Cardiac ventricle fibroblast (primary cell): ENCODE data around the genes OGFOD2 and MTRFR.

GRCh38 chr12:122147139-122148187 lies 26.6 kb downstream of the IL31 start:
- RAMPAGE, long total RNA: no peak

DNA sequence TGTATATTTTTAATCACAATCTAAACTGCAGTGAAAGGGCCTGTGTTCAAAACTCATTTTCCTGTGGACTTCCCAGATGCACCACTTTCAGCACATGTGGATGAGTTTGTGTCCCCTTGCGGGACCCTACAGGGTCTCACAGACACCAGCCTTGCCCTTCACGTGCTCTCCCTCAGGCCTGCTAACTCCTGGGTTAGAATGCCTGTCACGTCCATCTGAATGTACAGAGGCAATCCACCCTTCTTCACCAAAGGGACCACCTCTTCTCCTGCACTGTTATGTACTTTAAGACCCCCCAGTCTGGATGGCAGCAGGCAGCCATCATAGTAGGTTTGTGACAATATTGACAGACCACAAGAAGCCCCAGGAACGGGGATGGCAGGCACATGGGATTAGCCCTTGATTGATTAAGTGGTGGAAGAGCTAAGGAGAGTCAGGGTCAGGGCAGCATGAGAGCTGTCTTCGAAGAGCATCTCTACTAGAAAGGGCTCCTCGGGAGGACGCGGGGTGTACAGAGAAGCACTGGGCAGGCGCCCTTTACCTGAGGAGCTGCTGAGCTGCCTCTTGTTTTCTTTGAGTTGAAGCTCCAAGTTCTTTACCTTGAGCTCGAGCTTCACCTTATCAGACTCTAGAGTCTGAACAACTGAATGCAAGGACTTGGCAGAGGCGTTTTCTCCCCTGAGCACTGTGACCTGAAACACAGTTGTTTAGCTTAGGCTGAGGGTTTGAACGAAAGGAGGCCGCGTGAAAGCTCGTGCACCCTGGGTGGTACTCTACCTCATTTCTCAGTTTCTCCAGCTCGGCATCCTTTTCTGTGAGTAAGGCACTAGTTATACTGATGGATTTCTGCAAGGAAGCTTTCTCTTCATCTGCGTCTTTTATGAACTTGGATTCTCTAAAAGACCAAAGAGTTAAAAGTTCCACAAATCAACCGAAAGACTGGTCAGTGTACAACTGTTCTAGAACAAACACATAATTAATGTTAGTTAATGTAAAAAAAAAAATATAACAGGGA lies 12.3 kb upstream of the VPS33A start:
- RAMPAGE, long total RNA: no peak

- RAMPAGE, long total RNA: no peak
These were observed 70.1 kb upstream of the VPS33A start for GRCh38 chr12:122336440-122336830.

- RAMPAGE, long total RNA: no peak
These were observed 39.2 kb downstream of the CLIP1 start for GRCh38 chr12:122383310-122383674.

- RAMPAGE, long total RNA: no peak
These were observed 15.9 kb downstream of the ZCCHC8 start for GRCh38 chr12:122484626-122485395.

DNA sequence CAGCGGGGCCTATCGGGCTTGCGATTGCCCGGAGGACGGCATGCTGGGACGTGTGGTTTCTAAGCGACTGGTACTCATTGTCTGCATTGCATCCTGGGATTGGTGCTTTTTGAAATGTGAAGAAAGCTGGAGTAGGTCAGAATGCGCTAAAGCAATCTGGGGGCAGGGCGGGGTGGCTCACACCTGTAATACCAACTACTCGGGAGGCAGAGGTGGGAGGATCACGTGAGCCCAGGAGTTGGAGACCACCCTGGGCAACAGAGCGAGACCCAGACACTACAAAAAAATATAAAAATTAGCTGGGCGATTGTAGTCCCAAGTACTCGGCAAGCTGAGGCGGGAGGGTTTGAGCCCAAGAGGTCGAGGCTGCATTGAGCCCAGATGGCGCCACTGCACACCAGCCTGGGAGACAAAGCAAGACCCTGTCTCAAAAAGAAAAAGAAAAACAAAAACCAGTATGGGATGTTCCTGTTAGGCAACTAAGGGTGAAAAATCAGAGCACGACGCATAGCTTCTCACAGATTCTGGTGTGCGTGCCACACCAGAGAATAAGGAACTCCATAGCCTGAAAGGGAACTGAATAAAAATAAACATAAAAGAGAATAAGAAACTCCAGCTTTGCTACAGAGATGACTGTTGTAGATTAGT lies 424 bp upstream of the ZCCHC8 start:
- RAMPAGE, long total RNA: no peak

GRCh38 chr12:122883754-122884398 lies 12.0 kb downstream of the VPS37B start:
- RAMPAGE, long total RNA: no peak

- RAMPAGE, long total RNA: no peak
These were observed 7.5 kb downstream of the VPS37B start for GRCh38 chr12:122888206-122889103.

DNA sequence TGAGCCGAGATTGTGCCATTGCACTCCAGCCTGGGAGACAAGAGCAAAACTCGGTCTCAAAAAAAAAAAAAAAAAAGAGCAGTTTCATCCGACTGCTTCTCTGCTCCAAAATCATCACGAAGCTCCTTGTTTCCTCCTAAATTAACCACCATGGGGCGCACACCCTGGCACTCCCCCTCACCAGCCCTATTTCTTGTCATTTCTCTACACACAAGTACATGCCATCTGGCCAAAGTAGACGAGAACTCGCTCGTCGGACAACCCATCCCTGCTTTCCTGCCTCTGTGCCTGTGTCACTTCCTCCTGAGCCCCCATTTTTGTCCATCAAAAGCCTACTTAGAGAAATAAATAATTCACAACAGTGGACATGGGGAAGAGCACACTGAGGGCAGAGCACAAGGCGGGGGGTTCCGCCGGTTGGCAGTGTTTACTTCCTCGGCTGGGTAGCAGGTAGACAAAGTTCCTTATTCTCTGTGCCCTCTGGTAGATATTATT lies 6.2 kb downstream of the VPS37B start:
- RAMPAGE, long total RNA: no peak

DNA sequence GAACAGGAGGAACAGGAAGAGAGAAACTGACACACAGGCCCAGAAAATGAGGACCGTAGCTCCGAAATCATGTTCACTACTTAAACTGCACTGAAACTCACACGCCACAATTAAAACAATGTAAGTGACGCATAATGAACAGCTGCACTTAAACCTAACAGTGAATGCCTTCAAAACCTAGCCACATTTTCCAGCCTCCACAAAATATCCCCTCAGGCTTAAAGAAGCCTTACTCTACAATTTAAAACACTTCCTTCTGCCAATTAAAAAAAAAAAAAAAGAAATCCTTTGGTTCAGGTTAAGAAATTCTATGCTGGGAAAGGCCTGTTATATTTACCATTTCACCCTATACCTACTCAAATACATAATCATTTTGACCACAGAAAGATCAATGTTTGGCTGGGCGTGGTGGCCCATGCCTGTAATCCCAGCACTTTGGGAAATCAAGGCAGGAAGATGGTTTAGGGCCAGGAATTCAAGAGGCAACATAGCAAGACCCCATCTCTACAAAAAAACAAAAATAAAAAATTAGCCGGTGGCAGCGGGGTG lies 3.6 kb downstream of the VPS37B start:
- RAMPAGE, long total RNA: no peak

DNA sequence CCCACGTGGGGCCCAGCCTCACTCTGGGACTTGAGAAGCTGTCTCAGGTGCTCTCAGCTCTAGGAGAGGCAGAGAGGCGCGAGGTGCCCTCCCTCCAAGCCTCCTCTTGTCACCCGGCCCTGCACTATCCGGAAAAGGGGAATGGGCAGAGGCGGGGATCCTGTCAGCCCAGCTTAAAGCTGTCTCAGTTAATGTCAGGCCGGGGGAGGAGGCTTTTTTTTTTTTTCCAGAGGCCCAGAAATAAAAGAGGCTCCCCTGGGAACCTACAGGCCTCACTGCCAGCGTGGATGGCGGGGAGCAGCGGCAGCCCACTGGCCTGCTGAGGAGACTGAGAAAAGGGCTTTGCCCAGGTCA lies 769 bp downstream of the ABCB9 start:
- RAMPAGE, long total RNA: no peak

DNA sequence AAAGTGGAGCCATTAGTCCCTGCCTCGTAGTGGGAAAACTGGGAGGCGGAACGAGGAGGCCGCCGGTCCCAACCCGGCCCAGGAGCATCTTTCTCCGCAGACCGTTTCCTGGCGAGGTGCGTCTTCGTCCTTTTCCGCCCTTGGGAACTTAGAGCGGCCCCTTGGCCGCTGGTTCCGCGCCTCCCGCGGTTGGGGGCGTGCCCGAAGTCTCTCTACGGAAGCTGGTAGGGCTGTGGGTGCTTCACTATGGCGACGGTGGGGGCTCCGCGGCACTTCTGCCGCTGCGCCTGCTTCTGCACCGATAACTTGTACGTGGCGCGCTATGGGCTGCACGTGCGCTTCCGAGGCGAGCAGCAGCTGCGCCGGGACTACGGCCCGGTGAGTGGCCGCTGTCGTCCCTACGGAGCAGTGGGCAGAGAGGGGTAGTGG lies at the start of gene OGFOD2:
Gene OGFOD2, plus strand, starts transcription at position 239 of the 429 bp plus-strand sequence.
- RAMPAGE, long total RNA: no peak

- RAMPAGE, long total RNA: no peak
These were observed 17.7 kb downstream of the ARL6IP4 start for GRCh38 chr12:122998256-122998515.

DNA sequence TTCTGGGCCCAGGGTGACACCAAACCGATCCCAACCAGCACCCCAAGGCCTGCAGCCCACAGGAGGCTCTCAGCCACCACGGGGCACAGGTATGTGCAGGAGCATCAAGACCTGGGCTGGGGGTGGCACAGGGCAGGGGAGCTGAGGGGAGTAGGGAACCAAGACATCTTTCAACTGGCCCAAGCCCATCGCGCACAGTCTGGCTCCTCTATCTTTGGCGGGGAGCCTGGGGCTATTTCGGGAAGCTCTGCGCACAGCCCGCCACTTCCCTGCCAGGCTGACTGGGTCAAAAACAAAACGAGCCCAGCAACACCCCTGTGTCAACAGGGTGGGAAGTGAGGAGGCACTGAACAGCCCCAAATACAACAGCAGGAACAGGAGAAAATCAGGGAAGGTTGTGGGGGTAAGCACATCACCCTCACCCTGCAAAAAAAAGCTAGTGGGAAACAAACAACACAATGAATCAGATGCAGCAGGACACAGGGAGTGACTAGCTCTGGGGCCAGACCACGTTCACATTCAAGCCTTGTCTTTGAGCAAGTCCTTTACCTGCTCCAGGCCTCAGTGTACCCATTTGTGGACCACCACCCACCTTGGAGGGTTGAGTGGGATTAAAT lies 84.0 kb downstream of the ARL6IP4 start:
- RAMPAGE, long total RNA: no peak

DNA sequence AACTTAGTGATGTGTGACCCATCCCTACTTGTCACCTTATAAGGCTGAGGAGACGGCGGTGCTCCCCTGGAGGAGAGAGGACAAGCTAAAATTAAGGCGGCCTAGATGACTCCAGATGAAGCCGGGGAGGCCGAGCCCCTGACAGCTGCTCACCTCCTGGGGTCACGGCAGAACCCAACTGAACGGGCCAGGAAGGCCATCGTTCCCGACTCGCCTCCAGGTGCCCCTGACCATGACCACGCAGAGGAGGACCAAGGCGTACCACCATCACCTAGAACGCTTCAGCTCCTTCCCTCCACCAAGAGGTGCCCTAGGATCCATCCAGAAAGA lies 911 bp upstream of the PITPNM2 start:
- RAMPAGE, long total RNA: no peak

- RAMPAGE, long total RNA: no peak
These were observed 11.6 kb downstream of the MPHOSPH9 start for GRCh38 chr12:123221235-123221908.

GRCh38 chr12:123233300-123234006 lies at the start of gene MTRFR:
MTRFR (plus strand) TSS chr12:123233436.
- RAMPAGE, long total RNA: start-site peak on the plus strand at chr12:123233431-123233478, 143 and 41 reads in 2 replicates

DNA sequence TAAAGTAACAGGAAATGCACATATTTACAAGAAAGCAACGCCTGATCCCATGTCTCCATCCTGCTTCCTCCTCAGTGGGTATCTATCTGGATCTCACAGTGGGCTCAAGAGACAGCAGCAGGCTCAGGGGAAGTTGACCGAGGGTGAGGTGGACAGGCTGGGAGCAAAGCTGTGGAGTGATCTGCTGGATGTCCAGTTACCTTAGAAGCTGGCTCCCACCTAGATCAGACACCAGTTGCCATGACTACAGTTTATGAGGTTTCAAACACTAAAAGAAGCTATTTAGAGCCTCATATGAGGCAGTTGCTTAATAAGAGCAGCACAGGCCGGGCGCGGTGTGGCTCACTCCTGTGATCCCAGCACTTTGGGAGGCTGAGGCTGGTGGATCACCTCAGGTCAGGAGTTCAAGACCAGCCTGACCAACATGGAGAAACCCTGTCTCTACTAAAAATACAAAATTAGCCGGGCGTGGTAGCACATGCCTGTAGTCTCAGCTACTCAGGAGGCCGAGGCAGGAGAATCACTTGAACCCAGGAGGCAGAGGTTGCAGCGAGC lies 10.7 kb downstream of the MTRFR start:
- RAMPAGE, long total RNA: no peak

GRCh38 chr12:123251128-123251938 lies 18.1 kb downstream of the MTRFR start:
- RAMPAGE, long total RNA: no peak

DNA sequence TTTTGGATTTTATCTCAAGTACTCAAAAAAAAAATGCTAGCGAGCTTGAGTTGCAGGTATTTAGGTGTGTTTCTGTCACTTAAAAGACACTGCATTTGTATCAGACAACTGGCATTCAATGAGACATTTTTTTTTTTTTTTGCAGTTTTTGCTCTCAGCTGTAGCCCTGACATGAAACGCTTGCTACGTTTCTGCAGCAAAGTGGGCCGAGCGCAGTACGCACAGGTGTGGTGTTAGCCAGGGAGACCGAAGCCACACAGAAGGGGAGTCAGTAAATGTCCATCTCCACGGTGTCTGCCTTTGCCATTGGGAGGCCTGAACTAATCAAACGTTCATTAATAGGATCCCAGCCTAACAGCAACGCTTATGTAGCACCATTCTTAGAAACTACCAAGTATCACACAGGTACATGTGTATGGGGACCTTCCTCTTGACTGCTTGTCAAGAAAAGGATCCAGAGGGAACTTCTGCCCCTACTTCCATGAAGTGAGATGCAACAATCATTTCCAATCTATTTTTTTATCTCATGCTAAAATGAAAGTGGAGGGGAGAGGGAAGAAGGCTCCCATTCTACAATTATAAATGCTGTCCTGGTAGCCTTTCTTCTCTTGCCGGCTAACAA lies 20.4 kb upstream of the CDK2AP1 start:
- RAMPAGE, long total RNA: no peak